ENCODE measurements around a stretch of chr1.

DNA sequence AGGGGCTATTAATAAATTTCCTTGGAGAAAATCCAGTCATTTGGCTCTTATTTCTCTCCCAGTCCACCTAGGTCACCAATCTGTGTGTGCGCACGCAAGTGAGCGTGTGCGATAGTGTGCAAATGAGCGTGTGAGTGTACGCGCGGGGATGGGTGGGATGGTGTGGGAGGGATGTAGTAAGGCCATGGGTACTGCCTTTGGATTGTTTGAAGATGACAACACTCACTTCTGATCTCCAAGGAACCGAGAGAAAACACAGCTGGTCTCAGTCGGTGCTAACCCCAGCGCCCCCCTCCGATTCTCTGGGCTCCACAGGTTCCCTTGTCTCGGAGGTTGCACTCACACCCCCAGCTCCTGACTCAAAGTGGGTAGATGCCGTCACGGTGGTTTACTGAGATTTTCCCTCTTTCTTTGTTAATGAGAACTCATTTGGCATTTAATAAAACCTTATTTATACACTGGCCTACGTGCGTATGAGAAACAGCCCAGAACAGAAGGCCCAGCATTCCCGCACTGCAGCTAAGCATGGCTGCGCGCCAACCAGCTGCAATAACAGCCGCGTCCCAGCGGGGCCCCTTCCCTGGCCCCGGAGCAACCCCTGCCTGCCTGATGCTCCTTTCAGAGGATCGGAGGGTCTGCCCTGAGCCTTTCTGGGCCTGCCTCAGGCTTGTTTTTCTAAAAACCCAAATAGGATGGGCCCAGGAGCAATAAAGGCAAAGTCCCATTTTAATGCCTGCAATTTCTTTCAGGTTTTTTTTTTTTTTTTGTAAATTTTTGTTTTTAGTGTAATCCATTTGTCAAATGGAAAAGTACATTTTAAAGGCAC lies 25.7 kb downstream of the ABCA4 start:
- RAMPAGE, total RNA, result no peak

DNA sequence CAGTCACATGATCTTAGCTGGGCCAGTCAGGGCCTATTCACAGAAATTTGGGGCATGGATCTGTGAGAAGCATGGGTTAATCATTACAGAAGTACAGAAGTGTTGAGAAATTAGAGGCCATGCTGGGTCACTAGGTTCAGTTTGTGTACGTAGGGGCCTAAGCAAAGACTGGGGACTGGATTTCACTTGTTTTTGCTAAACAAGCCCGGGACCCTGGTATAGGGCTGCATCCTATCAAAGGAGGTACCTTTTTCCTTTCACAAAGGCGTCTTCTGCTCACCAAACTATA lies 5.0 kb upstream of the ABCA4 start:
- RAMPAGE, total RNA, result no peak

DNA sequence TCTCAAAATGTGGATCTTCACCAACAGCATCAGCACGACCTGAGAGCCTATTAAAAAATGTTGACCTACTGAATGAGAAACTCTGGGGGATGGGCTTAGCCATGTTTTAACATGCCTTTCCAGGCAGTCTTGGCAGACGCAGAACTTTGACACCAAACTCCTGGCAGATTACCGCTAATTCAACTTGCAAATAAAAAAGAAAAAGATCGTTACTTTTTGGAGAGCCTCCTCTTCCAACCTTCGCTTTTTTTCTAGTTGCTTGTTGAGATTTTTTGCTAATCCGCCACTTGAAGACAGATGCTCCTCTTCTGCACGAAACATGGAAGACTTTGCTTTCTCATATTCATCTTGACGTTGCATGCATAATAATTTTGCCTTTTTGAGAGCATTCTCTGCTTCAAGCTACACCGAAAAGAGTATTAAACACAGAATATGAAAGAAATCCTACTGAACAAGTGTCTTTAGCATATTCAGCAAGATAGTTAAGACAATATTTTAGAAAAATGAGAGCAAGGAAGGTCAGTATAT lies 35.0 kb downstream of the ARHGAP29 start:
- RAMPAGE, total RNA, result no peak

DNA sequence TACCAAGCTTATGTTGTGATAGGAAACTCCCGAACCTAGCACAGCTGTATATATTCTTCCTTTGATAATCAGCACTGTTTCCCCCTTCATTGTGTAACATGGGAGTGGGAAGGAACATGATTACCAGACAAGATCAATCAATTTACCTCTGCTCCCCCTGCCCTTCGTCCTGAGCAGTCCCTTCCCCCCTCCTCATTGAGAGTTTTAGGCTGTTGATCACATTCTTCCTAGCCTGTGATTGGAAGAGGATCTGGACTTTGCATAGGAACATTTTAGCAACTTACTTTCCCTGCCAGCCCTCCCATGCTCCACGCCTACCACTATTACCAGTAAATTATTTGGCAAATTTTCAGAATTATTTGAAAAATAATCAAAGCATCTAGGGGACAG lies 62.7 kb upstream of the ABCD3 start:
- RAMPAGE, total RNA, result no peak

DNA sequence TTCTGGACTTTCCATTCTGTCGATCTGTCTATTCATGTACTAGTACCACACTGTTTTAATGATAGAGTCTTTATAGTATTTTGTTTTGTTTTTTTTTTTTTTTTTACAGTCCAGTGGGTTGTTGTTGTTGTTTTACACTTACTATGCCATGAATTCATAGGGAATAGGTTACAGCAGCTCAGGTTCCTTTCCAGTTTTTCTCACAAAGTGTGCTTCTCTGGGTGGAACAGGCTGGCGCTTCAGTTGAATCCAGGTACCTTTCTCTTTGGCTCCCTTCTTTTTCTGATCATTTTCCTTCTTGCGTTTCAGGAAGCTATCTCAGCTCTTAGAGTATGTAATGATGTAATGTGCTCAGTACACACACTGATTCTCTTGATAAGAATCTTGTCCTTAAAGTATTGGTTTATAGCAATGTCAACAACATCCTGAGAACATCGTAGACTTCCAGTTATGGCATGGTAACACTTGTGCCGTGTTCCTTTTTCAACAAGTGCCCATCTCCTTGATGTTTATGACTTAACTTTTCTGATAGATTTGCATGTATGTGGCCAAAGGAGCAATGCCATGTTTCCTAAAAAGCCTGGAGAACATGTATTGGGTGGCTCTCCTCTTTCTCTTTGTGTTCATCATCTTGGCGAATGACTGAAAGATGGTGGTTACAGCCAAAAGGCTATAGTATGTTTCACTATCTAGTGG lies 11.8 kb upstream of the ABCD3 start:
- RAMPAGE, total RNA, result no peak

DNA sequence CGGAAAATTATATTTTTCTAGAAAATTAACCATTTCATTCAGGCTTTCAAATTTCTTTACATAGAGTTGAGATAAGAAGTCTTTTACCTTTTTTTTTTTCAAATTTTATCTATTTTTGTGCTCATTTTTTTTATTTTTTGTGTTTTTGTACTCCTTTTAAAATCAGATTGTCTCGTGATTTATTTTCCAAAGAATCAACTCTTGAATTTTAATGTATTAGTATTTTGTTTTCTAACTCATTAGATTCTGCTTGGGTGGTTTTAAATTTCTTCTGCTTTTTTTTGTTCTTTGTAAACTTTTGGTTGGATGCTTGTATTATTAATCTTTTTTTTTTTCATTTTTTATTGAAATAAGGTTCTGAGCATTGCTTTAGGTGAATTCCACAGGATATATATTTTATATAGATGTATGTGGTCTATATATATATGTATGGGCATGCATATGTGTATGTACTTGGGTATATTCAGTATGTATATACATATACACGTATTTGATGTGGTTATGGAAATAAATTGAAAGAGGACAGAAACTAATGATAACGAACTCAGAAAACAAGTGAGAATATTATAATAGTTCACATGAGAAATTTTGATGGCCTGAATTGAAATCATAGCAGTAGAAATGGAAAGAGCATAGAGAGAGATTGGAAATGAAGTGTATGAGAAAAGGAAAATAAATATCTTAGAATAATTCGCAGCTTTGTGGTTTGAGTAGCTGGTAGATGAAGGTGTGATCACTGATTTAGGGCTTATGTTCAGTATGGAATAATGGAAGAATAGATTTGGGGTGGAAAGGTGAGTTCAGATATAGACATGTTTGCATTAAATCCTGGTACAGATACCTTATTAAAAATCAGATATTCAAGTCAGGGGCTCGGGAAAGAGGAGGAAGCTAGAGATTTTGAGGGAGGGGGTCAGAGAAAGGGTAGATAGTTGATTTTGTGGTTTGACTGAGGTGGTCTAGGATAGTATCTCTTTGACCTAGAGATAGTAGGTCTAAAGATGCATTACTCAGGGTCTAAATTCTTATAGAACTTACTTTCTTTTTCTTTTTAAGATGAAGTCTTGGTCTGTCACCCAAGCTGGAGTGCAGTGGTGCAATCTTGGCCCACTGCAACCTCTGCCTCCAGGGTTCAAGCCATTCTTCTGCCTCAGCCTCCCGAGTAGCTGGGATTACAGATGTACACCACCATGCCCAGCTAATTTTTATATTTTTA lies 35.8 kb downstream of the ABCD3 start:
- RAMPAGE, total RNA, result no peak

DNA sequence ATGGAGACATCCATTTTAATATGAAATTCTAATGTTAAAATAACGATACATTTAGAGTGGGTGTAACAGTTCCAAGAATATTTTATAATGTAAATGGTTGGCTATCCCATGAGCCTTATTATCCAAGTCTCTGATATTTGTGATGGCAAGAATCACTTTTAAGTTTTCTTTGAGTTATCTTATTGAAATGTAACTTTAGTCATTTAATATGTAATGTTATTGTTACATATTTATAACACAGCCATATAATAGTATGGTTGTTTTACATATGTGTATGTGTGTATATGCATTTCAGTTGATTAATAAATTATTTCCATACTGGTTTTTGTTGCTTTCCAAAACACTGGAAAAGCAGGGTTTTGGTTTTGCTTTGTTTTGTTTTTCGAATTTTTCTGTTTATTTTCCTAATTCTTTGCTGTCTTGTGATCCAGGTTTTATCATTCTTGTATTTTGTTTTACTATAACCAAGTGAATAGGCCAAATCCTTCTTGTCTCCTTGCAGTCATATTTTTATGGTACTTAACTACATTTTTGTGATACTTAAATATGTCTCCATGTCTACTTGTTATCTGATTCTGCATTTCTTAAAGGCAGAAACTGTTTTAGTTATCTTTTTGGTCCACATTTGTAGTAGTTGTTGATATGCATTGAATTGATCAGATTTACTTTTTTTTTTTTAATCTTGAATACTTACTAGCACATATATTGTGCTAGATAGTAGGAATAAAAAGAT lies 60.7 kb downstream of the ABCD3 start:
- RAMPAGE, total RNA, result no peak

- RAMPAGE, total RNA, result no peak
Measured at GRCh38 chr1:94479500-94479991, 61.4 kb downstream of the ABCD3 start.

DNA sequence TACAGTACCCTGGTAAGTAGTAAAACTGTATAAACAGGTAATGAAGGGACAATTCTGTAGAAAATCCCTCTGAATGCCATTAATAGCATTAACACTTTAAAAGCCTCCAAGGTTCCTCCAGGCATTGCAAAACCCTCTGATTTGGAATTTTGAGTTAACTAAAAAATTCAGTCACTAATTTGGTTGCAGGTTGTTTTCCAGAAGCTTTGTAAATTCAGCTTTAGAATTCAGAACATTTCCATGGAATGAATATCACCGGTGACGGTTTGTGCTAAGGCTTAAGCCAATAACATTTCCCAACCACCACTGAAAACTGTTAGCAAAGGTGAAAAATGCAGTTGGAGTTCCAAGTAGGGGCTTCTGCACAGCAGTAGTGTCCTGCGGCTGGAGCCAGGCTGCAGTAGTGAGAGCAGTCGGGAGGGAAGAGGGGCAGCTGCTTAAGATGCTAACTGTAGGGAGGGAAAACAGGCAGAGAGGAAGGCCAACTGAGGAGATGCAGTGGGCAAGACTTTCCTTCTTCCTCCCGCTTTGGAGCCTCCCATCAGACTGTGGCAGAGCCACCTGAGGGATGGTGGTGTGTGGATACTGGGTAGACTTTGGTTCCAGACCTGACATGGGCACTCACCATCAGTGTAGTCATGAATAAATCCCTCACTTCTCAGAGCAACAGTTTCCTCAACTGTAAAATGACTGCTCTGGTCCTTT lies 3.4 kb downstream of the F3 start:
- RAMPAGE, total RNA, result no peak

GRCh38 chr1:94579671-94580475 lies 38.3 kb upstream of the F3 start:
- RAMPAGE, total RNA, result no peak

DNA sequence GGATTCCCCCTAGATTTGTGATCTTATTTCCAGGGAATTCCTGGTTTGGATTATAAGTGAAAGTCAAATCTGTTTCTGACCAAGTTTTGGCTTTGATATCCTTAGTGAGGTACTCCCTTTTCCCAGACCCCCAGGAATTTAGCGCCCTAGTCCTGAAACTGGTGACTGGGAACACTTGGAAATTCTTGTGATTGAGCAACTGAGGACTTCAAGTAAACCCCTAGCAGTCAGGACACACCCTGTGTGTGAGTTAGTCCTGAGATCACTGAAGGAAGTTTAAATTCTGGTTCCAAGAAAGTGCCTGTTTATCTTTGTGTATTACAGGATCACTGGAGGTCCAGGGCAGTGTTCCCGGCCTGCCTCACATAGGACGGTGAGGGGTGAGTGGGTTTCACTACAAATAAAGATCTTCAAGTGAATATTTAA lies 95.1 kb upstream of the F3 start:
- RAMPAGE, total RNA, result no peak

- RAMPAGE, total RNA, result no peak
Measured at GRCh38 chr1:94654098-94654405, 112.5 kb upstream of the F3 start.

- RAMPAGE, total RNA, result no peak
Measured at GRCh38 chr1:94743613-94744555, 76.3 kb upstream of the SLC44A3 start.

- RAMPAGE, total RNA, result no peak
Measured at GRCh38 chr1:94792917-94793925, 26.9 kb upstream of the SLC44A3 start.

DNA sequence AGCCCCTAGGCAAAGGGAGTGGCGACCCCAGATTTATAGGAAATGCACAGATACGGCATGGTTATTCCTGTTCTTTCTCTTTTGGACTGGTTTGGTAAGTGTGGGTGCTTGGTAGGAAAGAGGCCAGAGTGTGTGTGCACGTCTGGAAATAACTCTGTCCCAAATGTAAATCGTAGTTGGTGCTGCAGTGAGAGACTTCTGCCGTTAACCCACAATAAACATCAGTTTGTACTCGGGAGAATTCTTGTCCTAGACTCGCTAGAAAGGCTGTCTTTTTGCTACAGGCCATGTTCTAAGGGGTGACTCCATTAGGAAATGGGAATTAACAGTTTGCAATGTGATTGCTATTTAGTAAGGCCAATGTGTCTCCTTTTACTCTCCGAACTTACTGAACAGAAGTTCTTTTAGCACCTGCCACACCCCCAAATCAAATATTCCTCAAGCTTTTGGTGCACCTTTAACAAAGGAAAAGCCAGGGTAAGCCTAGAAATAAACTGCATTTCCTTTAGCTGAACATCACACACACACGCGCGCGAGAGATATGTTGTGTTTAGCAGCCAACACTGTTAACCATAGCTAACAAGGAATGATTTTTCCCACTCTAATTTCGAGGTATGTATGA lies 917 bp downstream of the SLC44A3 start:
- RAMPAGE, total RNA, result no peak

GRCh38 chr1:94864585-94865326 lies 44.6 kb downstream of the SLC44A3 start:
- RAMPAGE, total RNA, result no peak

GRCh38 chr1:94908137-94908679 lies 18.7 kb downstream of the CNN3 start:
- RAMPAGE, total RNA, result no peak

GRCh38 chr1:95073136-95073439 lies 337 bp upstream of the ALG14 start:
- RAMPAGE, total RNA, result no peak

DNA sequence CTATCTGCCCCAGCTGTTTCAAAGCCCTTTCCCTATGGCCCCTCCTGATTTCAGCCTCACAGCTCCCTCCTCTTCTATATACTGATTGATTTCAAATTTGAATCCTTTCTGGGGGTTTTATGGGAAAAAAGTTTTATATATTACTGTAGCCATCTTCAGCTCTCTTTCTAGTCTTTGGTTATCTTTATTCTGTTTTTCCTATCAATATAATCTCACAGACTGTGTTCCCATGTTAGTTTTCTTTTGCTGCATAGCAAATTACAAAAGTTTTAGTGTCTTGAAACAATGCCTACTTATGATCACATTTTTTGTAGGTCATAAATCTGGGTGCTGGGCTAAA lies 325.0 kb downstream of the RWDD3 start:
- RAMPAGE, total RNA, result no peak

DNA sequence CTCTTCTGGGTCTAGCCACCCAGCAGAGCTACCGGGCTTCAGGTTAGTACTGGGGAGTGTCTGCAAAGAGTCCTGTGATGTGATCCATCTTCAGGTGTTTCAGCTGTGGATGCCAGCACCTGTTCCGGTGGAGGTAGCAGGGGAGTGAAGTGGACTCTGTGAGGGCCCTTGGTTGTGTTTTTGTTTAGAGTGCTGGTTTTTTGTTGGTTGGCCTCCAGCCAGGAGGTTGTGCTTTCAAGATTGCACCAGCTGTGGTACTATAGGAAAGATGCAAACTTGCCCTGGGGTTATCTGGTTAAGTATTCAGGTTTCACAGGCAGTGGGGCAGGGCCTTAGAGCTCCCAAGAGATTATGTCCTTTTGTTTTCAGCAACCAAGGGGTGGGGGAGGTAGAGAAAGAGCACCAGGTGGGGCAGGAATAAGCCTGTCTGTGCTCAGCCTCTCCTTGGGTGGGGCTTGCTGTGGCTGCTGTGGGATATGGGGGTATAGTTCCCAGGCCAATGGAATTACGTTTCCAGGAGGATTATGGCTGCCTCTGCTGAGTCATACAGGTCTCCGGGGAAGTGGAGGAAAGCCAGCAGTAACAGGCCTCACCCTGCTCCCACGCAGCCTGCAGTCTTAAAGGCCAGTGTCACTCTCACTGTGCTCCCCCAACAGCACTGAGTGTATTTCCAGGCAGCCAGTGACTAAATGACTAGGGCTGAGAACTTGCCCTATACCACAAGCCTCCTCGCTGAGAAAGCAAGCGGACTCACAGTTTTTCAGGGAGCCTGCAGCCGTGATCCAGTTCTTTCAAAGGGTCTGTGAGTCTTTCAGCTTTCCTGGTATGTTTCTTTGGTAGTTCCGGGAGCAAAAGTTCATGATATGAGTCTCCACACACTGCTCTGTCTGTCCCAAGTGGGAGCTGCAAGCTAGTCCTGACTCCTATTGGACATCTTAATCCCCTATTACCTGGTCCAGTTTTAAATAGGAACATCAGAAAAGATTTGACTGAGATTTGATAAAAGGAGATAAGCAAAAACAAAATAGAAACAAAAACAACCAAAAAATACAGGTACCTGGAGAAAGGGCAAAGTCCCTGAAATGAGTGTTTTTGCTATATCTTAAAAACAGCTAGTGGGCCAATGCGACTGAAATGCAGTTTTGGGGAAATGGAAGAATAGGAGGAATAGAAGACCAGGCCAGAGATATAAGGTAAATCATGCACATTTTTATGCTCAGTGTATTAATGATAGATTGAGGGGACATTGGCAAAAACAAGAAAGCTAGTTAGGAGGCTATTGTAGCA lies 508.8 kb downstream of the RWDD3 start:
- RAMPAGE, total RNA, result no peak